Heart (tissue), 3 donors: ENCODE measurements around a stretch of chr19.

DNA sequence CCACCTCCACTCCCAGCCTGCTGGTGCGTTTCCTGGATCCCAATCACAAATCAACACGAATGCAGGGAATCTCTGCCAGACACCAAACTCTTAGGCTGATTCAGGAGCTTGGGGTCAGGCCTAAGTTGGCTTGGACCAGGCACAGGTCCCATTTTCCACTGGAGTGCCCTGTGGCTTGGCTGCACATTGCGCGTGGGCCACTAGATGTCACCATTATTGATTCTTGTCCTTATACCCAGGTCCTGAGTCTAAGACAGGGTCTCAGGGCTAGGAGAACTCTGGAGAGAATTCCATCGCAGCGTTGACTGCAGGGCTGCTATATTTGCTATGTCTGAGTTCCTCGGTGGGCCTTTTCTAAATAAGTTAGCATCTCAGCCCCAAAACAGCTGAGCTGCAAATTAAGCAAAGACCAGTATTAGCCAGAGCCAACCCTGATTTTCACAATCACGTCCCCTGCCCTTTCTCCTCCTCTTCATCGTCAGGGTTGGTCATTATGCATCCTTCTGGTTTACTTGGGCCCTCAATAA, 5.1 kb upstream of the ZNF507 start:
- RAMPAGE, long total RNA, 2 experiments = no peak in any of the 2 experiments

- RAMPAGE, long total RNA, 2 experiments = no peak in any of the 2 experiments
Measured at GRCh38 chr19:32388208-32389006, 17.2 kb upstream of the DPY19L3 start.

GRCh38 chr19:32677172-32677644, 1.6 kb downstream of the RGS9BP start:
- RAMPAGE, long total RNA, 2 experiments = no peak in any of the 2 experiments

- RAMPAGE, long total RNA, 2 experiments = no peak in any of the 2 experiments
Measured at GRCh38 chr19:32863993-32864396, 5.6 kb downstream of the SLC7A9 start.

GRCh38 chr19:32924216-32924881, 47.4 kb downstream of the CEP89 start:
- RAMPAGE, long total RNA, 2 experiments = no peak in any of the 2 experiments

GRCh38 chr19:32959759-32960326, 11.9 kb downstream of the CEP89 start:
- RAMPAGE, long total RNA, 2 experiments = no peak in any of the 2 experiments

GRCh38 chr19:33008990-33009348, 36.9 kb downstream of the FAAP24 start:
- RAMPAGE, long total RNA, 2 experiments = no peak in any of the 2 experiments

DNA sequence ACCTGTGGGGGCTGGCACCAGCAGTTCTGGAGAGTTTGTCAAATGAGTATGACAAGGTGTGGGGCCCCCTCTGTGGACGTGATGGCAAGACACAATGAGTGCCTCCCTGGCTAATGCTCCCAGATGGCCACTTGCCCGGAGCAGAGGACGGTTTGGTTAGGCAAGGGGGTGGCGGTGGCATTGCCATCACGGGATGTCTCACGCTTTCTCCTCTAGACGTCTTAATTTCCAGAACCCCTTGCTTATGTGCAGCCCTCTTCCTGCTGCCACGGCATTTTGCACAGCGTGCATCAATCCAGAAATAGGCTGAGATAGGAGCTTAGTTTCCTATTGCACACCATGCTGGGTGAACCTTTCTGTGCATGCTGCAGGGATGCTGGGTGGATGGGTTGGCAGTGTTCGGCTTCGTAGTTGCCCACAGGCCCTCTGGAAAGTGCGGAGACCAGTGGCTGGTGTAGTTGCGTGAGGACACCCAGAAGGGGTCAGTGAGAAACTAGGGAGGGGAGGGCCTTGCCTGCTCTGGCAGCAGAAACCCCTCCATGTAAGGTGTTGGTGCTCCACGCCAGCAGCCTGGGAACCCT, 18.1 kb upstream of the LRP3 start:
- RAMPAGE, long total RNA, 2 experiments = no peak in any of the 2 experiments

DNA sequence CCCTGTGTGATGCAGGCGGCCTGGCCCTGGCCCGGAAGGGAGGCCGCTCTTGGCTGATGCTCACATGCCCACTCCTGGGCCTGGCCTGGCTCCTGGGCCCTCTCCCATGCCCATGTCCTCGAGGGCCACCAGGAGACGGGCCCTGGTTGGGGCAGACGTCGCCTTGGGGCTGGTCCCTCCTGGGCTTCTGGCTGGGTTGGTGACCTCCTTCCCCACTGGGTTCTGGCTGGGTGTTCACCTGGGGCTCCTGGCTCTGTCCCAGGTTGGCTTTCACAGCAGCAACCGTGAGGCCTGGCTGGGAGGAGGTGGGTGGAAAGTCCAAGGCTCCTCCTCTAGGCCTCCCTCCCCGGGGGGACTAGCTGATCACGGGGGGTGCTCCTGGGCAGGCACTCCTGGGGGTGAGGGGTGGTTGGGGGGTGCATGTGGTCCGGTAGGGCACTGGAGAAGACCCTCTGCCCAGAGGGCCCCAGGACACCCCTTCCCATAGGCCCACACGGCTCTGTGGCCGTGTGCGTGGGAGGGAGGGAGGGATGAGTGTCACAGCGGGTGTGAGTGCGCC, 15.5 kb upstream of the SLC7A10 start:
- RAMPAGE, long total RNA, 2 experiments = no peak in any of the 2 experiments

DNA sequence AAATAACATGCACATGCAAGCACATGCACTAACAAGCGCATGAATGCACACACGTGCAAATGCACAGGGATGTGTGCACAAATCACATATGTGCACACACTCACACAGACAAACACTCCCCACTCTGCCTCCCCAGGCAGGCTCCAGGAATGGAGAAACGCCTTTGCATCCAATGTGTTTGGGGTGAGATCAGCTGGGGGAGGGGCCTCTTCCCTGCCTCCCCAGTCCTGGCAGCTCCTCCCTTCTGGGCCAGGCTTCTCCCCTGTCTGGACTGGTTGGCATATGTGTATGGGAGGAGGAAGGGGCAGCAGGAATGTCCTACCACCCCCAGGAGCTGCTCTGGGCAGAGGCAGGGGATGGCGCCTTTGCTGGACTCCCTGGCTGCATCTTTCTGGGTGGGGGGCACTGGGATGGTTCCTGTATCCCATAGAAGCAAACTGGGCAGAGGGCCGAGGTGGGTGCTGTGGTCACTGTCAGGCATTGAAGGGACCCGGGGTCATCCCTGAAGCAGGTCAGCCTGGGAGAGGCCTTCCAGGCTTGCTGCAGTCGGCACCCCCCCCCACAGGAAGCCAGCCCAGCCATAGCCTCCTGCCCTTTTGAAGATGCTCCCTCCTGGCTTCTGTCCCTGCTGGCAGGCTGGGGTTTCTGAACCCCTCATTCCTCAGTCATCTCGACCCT, 21.1 kb upstream of the SLC7A10 start:
- RAMPAGE, long total RNA, 2 experiments = no peak in any of the 2 experiments

- RAMPAGE, long total RNA, 2 experiments = no peak in any of the 2 experiments
Measured at GRCh38 chr19:33286777-33287331, 15.5 kb downstream of the CEBPA start.

DNA sequence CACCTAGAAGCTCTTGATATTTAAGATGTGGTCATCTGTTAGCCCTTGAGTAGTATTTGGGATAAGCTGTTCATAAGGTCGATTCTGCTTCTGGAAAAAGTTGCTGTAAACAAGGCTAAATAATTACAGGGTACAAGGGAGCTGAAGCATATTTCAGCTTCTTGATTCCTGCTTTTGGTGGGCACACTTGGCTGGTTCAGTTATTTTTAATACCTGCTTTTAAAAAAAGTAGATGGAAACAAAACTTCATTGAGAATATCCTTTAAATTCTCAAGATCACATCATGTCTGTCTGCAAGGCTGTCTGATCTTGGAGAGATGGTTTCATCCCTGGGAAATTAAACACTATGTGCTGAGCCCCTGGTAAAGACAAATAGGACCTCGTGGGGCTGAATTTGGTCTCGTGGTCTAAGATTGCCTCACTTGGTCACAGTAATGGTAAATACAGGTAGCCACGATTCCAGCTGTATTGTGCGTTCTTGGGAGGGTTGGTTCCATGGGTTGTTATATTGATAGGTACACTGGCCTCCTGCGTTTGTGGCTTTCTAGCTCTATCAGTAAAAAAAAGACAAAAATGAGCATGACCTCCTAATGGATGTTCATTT, 1.5 kb downstream of the CEBPG start:
- RAMPAGE, long total RNA, 2 experiments = no peak in any of the 2 experiments

GRCh38 chr19:33404994-33405823, 31.7 kb downstream of the CEBPG start:
- RAMPAGE, long total RNA, 2 experiments = no peak in any of the 2 experiments

- RAMPAGE, long total RNA, 2 experiments = no peak in any of the 2 experiments
Measured at GRCh38 chr19:33410636-33411293, 37.3 kb downstream of the CEBPG start.

DNA sequence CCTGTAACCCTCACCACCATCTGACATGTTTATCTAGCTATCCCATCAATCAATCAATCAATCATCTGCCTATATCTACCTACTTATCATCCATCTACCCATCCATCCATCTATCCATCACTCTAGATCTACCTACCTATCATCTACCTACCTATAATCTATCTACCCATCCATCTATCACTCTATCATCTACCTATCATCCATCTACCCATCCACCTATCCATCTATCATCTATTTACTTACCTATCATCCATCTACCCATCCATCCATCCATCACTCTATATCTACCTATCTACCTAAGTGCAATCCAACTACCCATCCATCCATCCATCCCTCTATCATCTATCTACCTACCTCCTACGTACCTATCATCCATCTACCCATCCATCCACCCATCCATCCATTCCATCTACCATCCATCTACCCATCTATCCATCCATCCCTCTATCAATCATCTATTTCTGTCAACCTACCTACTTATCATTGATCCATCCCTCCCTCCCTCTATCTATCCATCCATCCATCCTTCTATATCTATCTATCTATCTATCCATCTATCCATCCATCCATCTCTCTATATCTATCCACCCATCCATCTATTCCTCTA, 48.9 kb downstream of the CEBPG start:
- RAMPAGE, long total RNA, 2 experiments = no peak in any of the 2 experiments

DNA sequence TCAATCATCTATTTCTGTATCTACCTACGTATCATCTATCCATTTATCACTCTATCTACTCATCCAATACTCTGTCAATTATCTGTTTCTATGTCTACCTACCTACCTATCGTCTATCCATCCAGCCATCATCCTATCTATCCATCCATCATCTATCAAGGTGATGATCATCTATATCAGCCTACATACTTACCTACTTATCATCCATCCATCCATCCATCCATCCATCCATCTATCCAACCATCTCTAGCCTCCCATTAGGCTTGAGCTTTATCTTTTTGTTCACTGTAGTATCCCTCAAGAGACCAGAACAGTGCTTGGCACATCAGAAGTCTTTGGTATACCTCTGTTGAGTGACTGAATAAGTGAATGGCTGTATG, 49.4 kb downstream of the CEBPG start:
- RAMPAGE, long total RNA, 2 experiments = no peak in any of the 2 experiments

DNA sequence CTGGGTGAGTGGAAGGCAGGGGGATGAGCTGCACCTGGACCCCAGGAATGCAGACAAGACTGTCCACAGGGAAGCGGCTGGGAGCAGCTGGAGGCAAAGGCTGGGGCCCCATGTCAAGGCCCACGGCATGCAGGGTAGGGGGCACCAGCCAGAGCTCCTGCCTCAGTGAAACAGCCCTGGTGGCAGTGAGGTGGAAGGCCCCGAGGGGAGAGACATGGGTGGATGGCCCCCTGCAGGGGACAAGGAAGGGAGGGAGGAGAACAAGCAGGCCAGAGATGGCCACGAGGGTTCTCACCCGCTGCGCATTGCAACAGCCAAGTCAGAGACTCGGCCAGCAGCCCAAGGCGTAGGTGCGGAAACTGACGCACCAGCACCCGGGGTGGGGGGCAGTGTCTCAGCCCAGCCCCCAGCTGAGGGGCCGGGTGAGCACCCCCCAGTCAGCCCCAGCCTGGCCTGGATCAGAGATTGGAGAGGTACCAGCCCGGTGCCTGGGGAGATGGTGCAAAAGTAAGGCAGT, 34.3 kb downstream of the PEPD start:
- RAMPAGE, long total RNA, 2 experiments = no peak in any of the 2 experiments

GRCh38 chr19:33508853-33509326, 12.7 kb downstream of the PEPD start:
- RAMPAGE, long total RNA, 2 experiments = no peak in any of the 2 experiments

DNA sequence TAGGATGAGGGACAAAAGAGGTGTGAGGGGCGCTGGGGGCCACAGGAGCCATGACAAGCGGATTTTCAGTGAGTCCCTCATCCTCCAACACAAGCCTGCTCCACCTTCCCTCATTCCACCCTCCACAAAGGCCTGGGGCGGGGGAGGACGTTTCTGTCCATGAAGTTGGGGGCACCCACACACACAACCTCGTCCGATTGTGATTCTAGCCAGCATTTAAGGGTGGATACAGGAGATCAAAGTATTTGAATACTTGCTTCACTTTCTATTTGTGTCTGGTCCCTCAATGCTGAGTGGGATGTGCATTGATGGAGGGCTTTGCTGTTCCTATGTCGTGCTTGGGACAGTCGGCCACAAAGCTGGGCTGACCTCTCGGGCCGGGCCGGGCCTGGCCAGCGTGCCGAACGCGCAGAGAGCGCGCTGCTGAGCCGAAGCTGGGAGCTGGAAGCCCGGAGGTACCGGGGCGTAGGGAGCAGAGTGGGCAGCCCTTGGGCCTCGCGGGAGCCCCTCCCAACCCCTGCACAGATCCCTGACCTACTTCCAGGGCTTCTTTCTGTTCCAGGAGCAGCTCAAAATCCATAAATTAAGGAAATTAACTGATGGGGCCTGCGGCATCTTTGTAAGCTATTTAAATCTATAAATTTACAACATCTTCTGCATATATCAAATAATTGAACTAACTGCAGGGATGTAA, 2.0 kb upstream of the KCTD15 start:
- RAMPAGE, long total RNA, 2 experiments = no peak in any of the 2 experiments

- RAMPAGE, long total RNA, 2 experiments = no peak in any of the 2 experiments
Measured at GRCh38 chr19:33905875-33906717, 109.4 kb downstream of the KCTD15 start.